Jejunum (tissue), 1 donor: ENCODE measurements around a stretch of chr13.

- PRO-cap: no peak
Measured at GRCh38 chr13:98503435-98503753, 73.5 kb downstream of the STK24 start.

- PRO-cap: no peak
Measured at GRCh38 chr13:98515076-98515876, 61.6 kb downstream of the STK24 start.

- PRO-cap: no peak
Measured at GRCh38 chr13:98534306-98535103, 42.4 kb downstream of the STK24 start.

GRCh38 chr13:98538621-98539321 is 38.1 kb downstream of the STK24 start:
- PRO-cap: no peak

DNA sequence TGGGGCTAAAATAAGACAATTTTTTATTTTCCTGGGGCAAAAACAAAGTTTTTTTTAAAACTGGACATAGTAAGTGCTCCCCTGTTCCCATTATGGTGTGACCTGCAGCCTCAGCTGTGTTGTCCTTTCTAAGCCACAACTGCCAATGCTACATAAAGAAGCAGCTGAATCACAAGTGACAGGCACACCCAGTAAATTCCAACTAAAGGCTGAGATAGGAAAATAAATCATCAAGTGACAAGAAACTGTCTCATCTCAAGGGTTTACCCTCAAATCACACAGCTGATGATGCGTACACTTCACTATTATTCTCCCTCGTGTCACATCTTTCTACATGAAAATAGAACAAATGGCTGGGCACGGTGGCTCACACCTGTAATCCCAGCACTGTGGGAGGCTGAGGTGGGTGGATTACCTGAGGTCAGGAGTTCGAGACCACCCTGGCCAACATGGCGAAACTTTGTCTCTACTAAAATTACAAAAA is 28.6 kb downstream of the STK24 start:
- PRO-cap: no peak

GRCh38 chr13:98559065-98559606 is 17.8 kb downstream of the STK24 start:
- PRO-cap: no peak

DNA sequence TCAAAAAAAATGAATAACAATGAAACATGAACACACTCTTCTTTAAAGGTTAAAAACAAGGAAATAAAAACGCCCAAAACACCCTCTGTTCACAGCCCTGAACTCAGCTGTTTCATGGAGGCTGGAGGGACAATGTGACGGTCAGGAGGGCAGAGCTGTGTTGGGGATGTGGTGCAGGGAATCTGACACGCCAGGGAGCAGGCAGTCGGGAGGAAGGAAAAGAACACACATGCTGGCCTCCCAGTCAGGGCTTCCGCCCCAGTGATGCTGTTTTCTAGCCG is 10.8 kb downstream of the STK24 start:
- PRO-cap: no peak

DNA sequence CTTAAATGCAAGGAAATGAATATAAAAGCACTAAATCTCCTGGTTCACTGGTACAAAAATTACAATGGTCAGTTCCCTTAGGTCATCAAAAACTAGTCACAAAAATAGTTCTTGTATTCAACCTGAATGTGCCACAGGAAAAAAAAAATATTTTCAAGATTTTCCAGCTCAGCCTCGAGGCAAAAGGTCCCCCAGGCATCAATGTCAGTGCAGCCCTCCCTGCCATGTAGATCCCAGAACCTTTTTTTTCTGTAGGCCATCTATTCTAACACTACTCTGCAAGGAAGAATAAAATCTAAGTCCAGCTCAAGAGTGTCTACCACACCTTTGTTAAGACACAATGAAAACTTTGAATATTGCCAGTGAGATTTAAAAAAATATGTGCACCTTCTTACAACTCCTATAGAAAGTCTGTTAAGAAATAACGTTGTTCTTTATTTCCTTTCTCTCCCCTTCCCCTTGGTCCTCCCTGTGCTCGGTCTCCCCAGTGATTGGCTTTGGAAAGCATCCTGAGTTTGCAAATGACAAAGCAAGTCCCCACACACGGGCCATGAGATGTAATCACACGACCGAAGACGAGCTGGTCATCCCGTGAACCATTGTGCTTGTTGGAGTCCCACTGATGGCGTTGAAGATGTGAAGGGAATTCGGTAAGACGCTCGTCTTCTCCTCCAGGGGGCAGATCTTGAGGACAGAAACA is 41.7 kb upstream of the SLC15A1 start:
- PRO-cap: no peak

DNA sequence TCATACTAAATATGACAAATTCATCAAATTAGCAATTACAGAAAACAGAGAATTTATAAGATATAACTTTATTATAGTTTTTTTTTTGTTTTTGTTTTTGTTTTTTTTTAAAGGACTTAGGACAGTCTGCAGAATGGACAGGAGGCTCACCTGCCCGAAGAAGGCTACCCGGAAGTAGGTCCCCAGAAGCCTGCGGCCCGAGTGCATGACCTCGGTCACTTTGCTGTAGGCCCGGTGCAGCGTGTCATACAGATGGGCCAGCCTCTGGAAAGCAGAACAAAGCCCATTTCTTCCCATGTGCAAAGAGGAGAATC is 56.7 kb upstream of the SLC15A1 start:
- PRO-cap: no peak

- PRO-cap: no peak
Measured at GRCh38 chr13:98827399-98827980, 75.0 kb upstream of the SLC15A1 start.

DNA sequence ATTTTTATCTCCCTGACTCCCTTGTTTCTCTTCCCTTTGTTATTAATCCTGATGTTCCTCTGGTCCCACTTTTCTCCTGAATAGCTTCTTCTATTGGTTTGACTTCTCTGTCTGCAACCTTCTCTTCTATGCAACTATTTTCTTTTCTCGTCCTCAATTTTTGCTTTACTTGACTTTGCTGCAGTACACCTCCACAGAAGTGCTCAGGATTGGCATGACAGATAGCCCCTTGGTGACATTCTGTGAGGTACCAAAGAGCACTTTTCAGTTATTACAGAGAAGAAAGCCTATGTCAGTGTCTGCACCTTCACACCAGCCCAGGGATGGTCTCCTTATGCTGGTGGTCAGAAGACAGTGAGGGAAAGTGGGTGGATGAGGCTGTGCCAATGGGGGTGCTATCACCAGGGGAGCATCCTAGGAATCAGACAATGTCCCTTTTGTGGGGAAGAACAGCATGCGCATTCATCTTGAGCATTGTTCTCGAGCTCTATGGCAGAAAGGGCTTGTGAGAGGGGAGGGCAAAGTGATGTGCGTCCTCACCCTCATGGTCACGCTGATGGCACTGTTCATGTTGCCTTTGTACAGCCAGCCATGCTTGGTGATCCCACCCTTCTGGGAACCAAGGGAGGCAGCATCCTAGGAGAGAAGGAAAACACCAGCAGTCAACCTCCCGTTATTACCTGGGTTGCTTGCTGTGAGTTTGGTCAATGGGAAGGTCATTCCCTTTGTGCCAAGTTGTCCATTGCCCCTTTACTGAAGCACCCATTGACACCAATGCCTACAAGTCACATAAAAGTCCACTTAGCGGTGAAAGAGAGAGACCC is 56.1 kb downstream of the DOCK9 start:
- PRO-cap: no peak

DNA sequence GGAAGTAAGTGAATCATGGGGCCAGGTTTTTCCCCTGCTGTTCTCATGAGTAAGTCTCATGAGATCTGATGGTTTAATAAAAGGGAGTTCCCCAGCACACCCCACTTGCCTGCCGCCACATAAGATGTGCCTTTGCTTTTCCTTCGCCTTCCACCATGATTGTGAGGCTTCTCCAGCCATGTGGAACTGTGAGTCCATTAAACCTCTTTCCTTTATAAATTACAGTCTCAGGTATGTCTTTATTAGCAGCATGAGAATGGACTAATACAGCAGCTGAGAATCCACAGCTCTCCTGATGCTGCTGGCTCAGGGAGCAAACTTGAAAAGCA is 14.6 kb upstream of the DOCK9 start:
- PRO-cap: no peak

GRCh38 chr13:99084012-99084758 is 106.3 kb upstream of the DOCK9 start:
- PRO-cap: no peak

DNA sequence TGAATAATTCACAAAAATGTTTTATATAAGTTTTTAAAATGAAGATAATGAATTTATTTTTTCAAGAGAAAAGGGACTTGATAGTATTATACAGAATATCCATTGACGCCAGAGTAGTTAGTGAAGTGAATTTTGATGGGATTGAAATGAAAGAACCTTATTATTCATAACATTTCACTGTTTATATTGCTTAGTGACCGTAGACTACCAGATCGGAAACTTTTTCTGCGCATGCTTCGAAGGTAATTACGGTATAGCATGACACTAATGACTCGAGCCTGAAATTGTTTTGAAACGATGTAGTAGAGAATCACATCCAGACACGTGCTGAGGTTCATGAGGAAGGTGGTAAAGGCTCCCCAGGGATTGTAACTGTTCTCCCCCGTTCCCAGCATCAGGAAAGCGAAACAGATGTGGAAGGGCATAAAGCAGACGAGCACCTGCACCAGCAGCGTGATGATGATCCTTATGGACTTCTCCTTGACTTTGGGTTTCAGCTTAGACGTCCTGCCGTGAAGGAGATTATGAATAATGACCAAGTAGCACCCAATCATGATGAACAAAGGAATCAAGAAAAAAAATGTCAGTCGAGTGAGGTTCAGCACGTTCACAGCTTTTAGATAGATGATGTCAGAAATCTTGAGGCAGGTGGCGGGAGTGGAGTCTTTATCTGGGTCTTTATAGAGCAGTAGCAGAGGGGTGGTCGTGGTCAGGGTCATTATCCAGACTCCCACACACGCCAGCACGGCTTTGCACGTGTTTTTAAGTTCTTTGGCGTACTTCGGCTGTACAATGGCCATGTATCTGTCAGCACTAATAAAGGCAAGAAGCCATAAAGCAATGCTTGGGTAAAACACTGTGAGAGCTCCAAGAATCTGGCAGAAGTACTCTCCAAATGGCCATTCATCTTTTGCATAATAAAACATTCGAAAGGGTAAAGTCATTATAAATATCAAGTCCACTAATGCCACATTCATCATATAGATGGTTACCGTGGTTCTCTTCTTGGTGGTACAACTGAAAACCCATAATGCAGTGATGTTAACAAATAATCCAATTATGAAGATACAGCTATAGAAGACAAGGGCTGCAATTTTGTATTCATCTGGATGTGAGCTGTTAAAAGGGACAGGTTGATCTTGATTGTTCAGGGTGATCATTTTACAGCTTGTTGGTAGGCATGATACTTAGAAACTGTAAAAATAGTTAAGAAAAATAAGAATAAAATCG is 3.1 kb downstream of the GPR18 start:
- PRO-cap: no peak

DNA sequence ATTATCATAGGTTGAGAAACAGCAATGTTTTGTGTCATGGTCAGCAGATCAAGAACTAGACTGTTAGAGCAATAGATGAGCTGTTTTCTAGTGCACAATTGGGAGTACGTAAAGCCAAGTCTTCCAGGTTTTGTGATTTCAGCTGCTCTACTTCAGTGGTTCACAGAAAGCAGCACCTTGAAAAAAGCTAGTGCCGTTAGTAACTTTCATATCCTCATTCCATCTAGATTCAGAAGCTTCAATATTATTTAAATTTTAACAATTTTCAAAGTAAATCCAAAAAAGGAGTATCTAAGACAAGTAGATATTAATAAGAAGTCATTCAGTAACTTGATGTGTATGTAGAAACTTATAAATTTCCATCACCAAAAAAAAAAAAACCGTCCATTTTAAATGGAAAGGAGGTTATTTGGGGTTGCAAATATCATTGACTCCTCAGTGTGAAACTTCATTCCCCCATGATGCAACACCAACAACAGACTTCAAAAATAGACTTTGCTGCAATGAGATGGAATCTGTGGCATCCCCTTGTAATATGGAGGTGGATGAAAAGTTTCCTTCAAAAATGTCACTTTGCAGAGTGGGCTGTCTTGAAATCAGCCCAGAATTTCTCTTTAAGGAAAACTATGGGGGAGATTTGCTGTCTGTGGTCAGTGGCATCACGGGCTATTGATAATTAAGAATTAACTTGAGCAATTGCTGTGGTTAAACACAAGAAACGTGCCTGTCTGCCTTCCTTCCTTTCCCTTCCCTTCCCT is 1.7 kb downstream of the GPR18 start:
- PRO-cap: no peak

GRCh38 chr13:99295674-99296239 is 11.4 kb downstream of the GPR183 start:
- PRO-cap: no peak

DNA sequence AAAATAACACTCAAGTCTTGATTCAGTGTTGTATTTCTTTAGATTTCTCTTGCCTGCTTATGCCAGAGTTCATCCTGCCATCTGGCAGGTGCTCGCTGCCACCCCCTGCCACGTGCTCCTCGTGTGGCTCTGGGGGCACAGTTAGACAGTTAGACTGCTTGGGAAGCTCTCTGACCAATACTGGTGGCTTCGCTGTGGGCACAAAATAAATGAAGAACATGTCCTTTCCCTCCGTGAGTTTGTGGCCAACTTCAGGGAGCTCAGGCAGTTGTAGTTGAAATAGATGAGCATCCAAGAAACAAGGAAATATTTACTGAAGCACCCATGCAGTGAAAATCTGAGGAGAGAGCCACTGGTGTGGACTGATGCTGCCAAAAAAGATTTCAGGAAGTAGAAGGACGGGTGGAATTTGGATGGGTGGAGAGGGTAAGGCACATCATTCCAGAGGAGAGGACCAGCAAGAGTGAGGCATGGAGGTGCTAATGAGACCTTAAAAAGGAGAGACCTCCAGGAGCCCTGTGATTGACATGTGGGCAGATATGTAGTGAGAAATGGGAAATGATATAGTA is 37.5 kb upstream of the GPR183 start:
- PRO-cap: no peak

DNA sequence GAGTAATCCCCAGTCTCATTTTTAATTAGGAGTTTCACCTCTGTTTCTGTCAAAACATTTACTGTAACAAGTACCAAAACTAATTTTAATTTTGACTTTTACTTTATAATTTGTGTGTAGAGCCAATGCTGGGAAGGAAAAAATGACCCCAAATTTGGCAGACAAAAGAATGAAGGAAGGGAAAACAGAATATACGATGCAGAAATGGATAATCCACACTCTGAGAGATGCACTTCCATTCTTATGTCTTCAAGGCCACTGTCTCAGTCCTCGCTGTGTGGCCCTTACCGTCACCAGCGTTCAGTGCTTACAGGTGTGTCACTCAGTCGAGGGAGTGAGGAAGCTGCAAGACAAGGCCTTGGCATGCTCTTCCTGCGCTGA is 47.9 kb upstream of the GPR183 start:
- PRO-cap: no peak

- PRO-cap: no peak
Measured at GRCh38 chr13:99375024-99375809, 68.0 kb upstream of the GPR183 start.

- PRO-cap: no peak
Measured at GRCh38 chr13:99382200-99383188, 75.3 kb upstream of the GPR183 start.